Cerebral cortex (tissue), 2 donors: ENCODE measurements around the genes MKI67, C10orf143, PPP2R2D and LRRC27.

GRCh38 chr10:127968396-127968968 lies 61.6 kb downstream of the PTPRE start:
- PRO-cap, 2 experiments = no peak in any of the 2 experiments

GRCh38 chr10:128065177-128065482 lies 61.1 kb downstream of the MKI67 start:
- PRO-cap, 2 experiments = no peak in any of the 2 experiments

DNA sequence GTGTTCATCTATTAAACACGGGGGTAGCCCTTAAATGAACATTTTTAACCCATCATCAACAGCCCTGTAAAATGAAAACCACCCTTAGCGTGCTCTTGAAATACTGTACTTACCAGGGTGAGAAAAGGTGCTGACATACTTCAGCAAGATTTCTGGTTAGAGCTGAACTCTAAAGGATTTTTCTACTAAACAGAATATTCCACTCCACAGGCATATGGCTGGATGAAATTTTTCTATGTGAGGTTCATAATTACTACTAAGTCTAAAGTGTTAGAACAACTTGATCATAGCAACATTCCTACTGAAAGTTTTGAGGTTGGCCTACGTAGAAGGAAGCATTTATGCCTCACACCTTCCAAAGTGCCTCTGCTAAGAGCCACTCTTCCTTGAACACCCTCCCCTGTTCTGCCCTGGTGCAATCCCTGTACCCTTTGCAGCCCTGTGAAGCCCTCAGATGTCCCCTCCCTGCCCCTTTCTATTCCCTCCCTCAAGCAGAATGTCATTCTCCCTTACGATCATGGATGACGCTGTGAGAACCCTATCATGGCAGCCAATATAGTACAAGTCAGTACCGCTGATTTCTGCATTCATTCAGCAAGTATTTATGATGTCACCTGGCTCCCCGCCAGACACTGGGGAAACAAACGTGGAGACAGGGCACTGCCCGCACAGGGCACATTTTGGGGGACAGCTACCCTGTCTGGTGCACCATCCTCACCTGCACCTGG lies 28.7 kb downstream of the MKI67 start:
- PRO-cap, 2 experiments = no peak in any of the 2 experiments

DNA sequence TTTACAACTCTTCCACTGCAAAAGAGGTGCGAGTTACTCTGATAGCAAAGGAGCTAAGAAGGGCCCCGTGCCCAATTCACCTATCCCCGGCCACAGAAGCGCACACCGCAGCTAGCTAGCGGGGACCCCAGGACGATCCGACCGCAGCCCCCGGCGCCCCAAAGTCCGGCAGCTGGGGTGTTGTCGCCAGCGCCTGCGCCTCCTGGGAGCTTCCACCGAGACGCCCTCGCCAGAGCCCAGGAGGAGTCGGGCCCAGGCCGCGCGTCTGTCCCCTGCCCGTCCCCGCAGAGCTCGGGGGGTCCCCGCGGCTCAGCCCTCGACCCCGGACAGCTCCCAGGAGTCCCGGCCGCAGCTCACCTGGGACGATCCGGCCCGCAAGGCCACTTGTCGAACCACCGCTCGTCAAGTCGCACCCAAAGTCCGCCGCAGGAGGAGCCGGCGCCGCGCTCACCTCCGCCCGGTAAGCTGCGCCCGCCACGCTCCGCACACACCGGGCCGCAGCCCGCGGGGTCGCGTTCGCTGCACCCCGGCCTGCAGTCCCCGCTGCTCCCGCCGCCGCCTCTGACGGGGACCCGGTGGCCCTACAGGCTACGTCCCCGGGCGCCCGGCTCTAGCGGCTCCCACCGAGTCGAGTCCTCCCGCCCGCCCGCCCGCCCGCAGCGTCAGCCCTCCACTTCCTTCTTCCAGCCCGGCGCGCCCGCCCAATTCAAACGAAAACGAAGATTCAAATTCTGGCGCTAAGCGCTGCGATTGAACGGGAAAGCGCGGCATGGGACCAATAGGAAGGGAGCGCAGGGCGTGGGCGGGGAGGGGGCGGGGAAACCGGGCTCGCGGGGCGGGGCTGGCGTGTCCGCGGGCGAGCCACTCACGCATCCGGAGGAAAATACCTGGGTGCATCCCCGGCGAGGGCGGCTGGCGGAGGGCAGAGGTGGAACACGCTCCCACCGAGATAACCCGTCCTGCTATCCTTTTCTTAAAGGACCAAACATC lies at the start of gene MKI67:
TSS of gene MKI67 (minus strand) at position 682 of the 990 bp plus-strand sequence.
- PRO-cap, 2 experiments = no peak in any of the 2 experiments

DNA sequence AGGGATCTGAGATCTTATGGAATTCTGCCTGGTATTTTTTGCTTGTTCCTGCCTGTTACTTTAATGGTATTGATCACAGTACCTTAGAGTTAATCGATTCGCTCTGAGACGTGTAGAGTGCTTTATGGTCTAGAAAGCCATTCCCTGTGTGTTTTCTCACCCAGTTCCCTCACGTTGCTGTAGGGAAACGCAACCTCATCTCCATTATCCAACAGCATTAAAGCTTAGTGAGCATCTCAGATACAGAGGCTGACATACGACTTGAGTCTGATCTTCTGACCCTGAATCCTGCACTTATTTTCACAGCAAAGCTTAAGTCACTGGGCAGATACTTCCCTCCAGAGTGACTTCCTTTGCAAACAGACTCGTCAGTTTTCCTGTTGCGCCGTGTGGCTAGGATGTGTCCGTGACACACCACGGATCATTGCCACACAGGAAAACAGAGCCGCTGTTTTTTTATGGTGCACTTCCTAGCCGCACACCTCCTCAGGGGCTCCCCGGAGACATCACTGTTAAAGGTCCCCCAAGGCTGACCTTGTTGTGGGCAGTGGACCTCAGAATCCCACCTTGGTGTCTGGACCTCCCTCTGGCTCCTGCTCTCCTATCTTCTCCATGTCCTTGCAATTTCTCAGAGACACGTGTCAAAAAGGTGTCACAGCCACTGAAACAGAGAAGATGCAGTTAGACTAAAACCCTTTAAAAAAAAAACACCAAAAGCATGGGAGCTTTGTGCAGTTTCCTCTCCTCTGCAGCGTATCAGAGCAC lies 94.9 kb upstream of the MKI67 start:
- PRO-cap, 2 experiments = no peak in any of the 2 experiments

- PRO-cap, 2 experiments = no peak in any of the 2 experiments
Measured at GRCh38 chr10:128695300-128695800, 569.1 kb upstream of the MKI67 start.

DNA sequence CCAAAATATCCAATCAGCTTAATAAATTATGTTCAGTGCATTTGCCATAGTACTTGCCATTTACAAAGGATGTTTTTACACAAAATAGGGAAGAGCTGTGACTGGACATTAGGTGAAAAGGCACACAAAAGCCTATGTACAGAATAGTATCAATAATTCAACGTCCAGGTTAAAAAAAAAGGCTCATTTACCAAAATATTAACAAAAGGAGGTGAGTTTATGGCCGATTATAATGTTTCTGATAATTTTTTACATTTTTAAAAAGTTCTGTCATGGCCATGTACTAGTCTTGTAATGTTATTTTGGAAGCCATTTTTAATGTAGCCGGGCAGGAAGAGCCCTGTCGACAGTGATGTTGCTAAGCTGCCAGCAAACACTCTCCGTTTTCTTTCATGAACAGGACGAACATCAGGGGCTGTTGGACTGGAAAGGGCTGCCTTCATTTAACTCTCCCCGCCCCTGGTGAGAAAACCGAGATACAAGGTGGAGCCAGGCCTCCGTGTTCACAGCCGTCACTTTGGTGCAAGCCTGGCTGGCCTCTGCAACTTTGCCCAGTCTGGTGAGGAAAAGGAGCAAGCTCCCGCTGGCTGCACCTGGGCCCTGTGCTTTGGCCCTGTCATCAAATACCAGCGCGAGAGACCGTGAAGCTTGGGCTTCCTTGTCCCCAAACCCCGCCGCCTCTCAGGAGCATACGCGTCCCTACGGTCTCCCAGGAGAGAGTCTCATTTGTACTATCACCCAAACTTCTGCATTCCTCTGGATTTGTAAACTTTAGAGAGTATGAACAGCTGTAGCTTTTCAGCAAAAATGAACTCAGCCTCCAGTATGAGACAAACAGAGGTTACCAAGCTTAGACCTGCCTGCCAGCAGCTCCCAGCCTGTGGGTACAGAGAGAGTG lies 445.5 kb upstream of the MGMT start:
- PRO-cap, 2 experiments = no peak in any of the 2 experiments

- PRO-cap, 2 experiments = no peak in any of the 2 experiments
Measured at GRCh38 chr10:129962006-129962593, 2.0 kb downstream of the EBF3 start.

GRCh38 chr10:130109624-130110146 lies 945 bp downstream of the C10orf143 start:
- PRO-cap, 2 experiments = peak in 1 of 2 experiments; most common plus-strand start chr10:130109958 (in 1); most common minus-strand start chr10:130109840 (in 1)

- PRO-cap, 2 experiments = peak in 1 of 2 experiments; most common plus-strand start chr10:130110942 (in 1); most common minus-strand start chr10:130110837 (in 1)
Measured at GRCh38 chr10:130110714-130111033, at the start of gene C10orf143. Gene C10orf143, minus strand, starts transcription at chr10:130110830.

DNA sequence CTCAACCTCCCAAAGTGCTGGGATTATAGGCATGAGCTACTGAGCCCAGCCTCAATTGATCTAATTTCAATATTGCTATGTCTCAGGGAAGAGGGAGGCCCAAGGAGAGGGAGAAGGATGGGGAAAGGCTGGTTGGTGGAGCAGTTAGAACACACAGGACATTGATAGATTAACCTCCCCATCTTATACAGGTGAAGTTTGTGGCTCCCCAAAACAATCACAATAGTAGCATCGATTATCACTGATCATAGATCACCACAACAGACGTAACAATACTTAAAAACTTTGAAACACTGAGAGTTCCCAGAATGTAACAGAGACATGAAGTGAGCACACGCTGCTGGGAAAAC lies 42.1 kb downstream of the TCERG1L start:
- PRO-cap, 2 experiments = no peak in any of the 2 experiments

GRCh38 chr10:131385351-131385772 lies 73.8 kb upstream of the TCERG1L start:
- PRO-cap, 2 experiments = no peak in any of the 2 experiments

- PRO-cap, 2 experiments = no peak in any of the 2 experiments
Measured at GRCh38 chr10:131760233-131760566, 140.6 kb upstream of the PPP2R2D start.

- PRO-cap, 2 experiments = peak in 1 of 2 experiments; most common plus-strand start chr10:131901028 (in 1); most common minus-strand start chr10:131900877 (in 1)
Measured at GRCh38 chr10:131900737-131901357, at the start of gene PPP2R2D. Gene PPP2R2D, plus strand, starts transcription at chr10:131901008.

GRCh38 chr10:131905969-131906482 lies 5.2 kb downstream of the PPP2R2D start:
- PRO-cap, 2 experiments = no peak in any of the 2 experiments

DNA sequence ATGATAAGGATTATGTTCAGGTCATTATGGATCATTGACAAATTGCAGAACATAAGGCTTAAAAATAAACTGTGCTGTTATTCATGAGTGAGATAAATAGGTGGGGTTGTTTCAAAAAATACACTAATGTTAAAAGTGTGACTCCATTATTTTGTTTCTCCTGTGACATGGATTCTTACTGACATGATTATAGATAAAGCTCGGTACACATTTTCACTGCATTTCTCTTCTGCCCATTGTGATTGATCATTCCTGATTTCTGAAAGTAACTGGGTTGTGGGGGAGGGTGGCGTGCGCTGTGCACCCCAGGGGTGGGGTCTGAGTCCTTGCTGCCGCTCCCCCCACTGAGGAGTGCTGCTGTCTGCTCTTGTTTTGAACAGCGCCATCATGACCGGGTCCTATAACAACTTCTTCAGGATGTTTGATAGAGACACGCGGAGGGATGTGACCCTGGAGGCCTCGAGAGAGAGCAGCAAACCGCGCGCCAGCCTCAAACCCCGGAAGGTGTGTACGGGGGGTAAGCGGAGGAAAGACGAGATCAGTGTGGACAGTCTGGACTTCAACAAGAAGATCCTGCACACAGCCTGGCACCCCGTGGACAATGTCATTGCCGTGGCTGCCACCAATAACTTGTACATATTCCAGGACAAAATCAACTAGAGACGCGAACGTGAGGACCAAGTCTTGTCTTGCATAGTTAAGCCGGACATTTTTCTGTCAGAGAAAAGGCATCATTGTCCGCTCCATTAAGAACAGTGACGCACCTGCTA lies 26.2 kb downstream of the BNIP3 start:
- PRO-cap, 2 experiments = no peak in any of the 2 experiments

- PRO-cap, 2 experiments = no peak in any of the 2 experiments
Measured at GRCh38 chr10:132306667-132307040, 1.1 kb downstream of the STK32C start.

DNA sequence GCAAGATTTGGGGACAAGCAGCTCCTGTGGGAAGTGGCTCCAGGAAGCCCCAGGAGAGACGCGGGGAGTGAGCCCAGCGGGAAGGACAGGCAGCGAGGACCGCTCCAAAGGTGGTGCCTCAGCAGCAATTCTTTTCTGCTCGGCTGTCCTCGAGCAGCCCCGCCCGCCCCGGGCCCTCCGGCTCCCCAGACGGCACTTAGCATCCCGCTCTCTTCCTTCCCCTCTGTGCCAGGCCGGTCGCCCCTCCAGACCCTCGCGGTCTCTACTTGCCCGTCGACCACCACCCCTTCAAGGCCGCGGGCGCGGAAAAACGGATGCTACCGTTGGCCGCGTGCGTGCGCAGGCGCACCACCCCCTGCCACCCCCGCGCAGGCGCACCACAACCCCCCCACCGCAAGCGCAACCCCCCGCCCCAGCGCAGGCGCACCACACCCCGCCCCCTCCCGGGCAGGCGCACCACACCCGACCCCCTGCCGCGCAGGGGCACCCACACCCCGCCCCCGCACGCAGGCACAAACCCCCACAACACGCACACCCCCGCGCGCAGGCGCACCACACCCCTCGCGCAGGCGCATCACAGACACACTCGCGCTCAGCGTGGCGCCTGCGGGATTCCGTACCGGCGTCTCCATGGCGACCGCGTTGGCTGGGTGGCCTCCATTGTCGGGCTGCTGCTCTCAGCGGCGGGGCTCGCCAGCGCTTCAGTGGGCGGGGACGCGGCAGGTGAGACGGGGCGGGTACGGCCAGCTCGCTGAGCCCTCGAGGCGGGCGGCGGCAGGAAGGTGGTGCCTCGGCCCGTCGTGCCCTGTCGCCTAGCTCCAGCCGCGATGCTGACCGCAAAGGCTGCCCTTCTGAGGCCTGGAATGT lies at the start of gene LRRC27:
TSS of gene LRRC27 (plus strand) at position 660 of the 867 bp plus-strand sequence.
- PRO-cap, 2 experiments = peak in 1 of 2 experiments; most common plus-strand start position 754 of the sequence (in 1); most common minus-strand start position 298 of the sequence (in 1)

GRCh38 chr10:132332401-132333069 lies 542 bp downstream of the LRRC27 start:
- PRO-cap, 2 experiments = no peak in any of the 2 experiments

DNA sequence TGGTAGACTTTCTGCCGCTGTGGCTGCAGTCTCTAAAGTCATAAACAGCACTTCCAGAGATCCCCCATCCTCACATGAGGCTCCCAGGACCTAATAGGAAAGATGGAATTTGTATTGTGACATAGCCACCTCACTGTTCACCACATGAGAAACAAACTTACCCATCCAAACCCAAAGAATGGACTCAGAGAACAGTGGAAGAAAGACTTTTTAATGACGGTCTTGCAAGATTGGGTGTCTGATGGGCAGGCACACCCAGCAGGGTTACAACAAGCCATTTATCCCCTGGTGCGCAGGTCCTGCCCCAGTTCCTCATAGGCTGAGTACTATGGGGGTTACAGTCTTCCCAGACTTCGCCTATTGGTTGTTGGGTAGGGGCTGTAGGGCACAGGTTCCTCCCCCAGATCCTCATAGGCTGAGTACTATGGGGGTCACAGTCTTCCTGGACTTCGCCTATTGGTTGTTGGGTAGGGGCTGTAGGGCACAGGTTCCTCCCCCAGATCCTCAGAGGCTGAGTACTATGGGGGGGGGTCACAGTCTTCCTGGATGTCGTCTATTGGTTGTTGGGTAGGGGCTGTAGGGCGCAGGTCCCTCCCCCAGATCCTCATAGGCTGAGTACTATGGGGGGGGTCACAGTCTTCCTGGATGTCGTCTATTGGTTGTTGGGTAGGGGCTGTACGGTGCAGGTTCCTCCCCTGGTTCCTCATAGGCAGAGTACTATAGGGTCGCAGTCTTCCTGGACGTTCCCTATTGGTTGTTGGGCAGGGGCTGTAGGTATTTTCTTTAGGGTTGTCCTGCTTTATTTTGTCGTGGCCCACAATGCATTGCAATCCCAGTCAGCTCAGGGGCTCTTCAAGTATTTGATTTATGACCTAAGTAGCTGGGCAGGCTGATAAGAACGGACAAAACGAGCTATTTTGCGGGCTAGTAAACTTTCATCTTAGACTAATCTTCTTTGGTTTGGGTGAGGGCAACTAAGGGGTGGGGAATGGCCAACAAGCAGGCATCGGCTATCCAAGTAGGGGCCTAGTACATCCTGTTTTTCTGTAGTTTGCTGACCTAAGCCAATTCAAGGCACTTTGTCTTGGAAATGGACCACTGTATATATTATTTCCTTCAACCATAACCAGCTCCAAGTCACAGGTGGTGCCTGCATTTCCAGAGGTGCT lies 3.3 kb downstream of the LRRC27 start:
- PRO-cap, 2 experiments = no peak in any of the 2 experiments